Spleen (tissue), 7 donors: ENCODE data around the genes SMPD1, OLFML1 and STK33.

- PRO-cap, 4 experiments, result no peak in any of the 4 experiments
- RAMPAGE, long total RNA, 4 experiments, result no peak in any of the 4 experiments
Observed at GRCh38 chr11:6251720-6252516, 7.7 kb upstream of the CCKBR start.

- PRO-cap, 4 experiments, result no peak in any of the 4 experiments
- RAMPAGE, long total RNA, 4 experiments, result no peak in any of the 4 experiments
Observed at GRCh38 chr11:6295917-6296575, 24.3 kb downstream of the CAVIN3 start.

- PRO-cap, 4 experiments, result peak in 4 of 4 experiments; most common plus-strand start chr11:6390488 (in 4); most common minus-strand start chr11:6390245 (in 2)
- RAMPAGE, long total RNA, 4 experiments, result start-site peak on the plus strand in 4 of 4 experiments, at chr11:6390414-6390502 at its widest, 54 to 172 reads per replicate
Observed at GRCh38 chr11:6389743-6391121, at the start of gene SMPD1. SMPD1 (plus strand) TSS chr11:6390474.

GRCh38 chr11:6402458-6403176 is 12.3 kb downstream of the SMPD1 start:
- PRO-cap, 4 experiments, result peak in 4 of 4 experiments; most common plus-strand start chr11:6403005 (in 4); most common minus-strand start chr11:6402798 (in 2)
- RAMPAGE, long total RNA, 4 experiments, result no peak in any of the 4 experiments

- PRO-cap, 4 experiments, result peak in 4 of 4 experiments; most common plus-strand start chr11:6419396 (in 2); most common minus-strand start chr11:6419506 (in 3)
- RAMPAGE, long total RNA, 4 experiments, result no peak in any of the 4 experiments
Observed at GRCh38 chr11:6419330-6419707, 425 bp upstream of the APBB1 start.

- PRO-cap, 4 experiments, result no peak in any of the 4 experiments
- RAMPAGE, long total RNA, 4 experiments, result no peak in any of the 4 experiments
Observed at GRCh38 chr11:6435530-6436205, 5.1 kb downstream of the HPX start.

- PRO-cap, 4 experiments, result peak in 3 of 4 experiments; most common plus-strand start chr11:6469337 (in 2); most common minus-strand start chr11:6469019 (in 1)
- RAMPAGE, long total RNA, 4 experiments, result no peak in any of the 4 experiments
Observed at GRCh38 chr11:6468874-6469451, 4.8 kb downstream of the TRIM3 start.

- PRO-cap, 4 experiments, result no peak in any of the 4 experiments
- RAMPAGE, long total RNA, 4 experiments, result no peak in any of the 4 experiments
Observed at GRCh38 chr11:6613766-6614824, 2.1 kb upstream of the TAF10 start.

GRCh38 chr11:7019509-7020166 is 508 bp downstream of the ZNF214 start:
- PRO-cap, 4 experiments, result no peak in any of the 4 experiments
- RAMPAGE, long total RNA, 4 experiments, result no peak in any of the 4 experiments

GRCh38 chr11:7485051-7485975 is at the start of gene OLFML1:
OLFML1 (plus strand) TSS chr11:7485506.
- PRO-cap, 4 experiments, result peak in 1 of 4 experiments; most common plus-strand start chr11:7485535 (in 1); most common minus-strand start chr11:7485737 (in 1)
- RAMPAGE, long total RNA, 4 experiments, result start-site peak on the plus strand in 3 of 4 experiments, at chr11:7485470-7485533 at its widest, 21 to 38 reads per replicate

DNA sequence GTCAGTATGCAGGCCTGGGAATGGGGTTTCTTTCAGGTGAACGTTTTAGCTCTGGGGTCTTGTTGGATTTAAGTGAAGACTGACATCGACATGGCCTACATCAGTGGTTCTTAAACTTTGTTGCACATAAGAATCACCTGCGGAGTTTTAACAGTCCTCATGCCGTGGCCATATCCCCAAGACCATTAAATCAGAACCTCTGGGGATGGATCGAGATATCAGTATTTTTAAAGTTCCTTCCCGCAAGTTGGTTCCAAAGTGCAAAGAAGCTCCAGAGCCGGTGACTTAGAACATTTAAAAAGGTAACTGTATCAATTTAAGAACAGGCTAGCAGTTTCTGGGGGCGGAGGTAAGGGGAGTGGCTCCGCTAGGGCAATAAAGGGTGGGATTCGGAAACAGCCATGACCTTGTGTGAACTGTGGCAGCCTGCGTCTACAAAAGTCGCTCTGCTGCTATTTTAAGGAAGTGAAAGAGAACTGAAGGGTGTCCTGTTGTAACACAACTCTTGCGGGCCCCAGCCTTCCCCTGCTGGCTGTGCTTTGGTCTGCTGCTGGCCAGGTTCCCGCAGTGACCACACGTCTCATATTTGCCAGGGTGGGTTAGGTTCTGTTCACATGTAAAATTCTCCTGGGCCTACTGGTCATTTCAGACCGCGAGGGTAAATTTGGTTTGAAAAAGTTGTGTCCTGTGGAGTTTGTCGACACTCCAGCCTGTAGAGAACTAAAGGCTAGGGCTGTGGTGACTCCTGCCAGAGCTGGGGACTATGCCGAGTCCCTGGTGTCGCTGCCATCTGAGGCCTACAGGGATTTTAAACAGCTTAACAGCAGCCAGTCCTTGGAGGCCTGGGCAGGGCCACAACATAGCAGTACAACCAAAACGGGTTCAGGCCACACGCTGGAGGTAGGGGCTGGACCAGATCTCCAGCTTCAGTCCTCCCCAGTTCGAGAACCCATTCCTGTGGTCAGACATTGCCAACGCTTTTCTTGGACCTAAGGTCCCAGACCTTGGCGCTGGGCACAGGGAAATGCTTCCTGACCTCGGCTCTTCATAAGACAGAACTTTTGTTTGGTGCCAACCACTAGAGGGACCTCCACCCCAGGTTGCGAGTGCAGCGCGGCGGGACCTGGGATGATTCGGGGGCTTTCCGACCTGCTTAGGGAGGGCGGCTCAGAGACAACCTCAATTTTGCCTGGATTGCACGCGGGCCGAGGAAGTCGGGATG is 1.2 kb upstream of the PPFIBP2 start:
- PRO-cap, 4 experiments, result peak in 3 of 4 experiments; most common plus-strand start position 517 of the sequence (in 2); most common minus-strand start position 296 of the sequence (in 2)
- RAMPAGE, long total RNA, 4 experiments, result no peak in any of the 4 experiments

DNA sequence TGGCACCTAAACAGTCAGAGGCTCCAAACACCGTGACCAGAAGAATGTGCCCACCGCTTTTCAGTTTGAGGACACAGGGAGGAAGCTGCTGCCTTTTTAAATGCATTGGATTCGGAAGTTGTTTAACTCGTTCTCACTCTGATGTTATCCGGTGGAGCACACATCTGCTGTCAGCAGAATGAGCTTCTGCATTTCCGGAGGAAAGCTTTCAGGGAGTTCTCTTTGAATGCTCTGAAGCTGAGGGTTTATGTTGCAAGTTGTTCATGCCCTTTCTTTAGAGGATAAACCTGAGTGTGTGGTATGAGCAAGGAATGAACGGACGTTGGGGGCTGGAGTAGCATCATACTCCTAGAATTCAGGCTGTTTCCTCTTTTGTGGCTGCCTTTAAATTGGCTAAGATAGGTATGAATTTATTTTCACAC is 64.1 kb downstream of the PPFIBP2 start:
- PRO-cap, 4 experiments, result peak in 3 of 4 experiments; most common plus-strand start position 63 of the sequence (in 1); most common minus-strand start position 67 of the sequence (in 3)
- RAMPAGE, long total RNA, 4 experiments, result no peak in any of the 4 experiments

- PRO-cap, 4 experiments, result peak in 2 of 4 experiments; most common plus-strand start chr11:8206427 (in 2)
- RAMPAGE, long total RNA, 4 experiments, result no peak in any of the 4 experiments
Observed at GRCh38 chr11:8206152-8206668, 37.4 kb upstream of the RIC3 start.

- PRO-cap, 4 experiments, result peak in 3 of 4 experiments; most common plus-strand start chr11:8594359 (in 3); most common minus-strand start chr11:8594135 (in 1)
- RAMPAGE, long total RNA, 4 experiments, result start-site peak on the minus strand in 1 of 4 experiments, at chr11:8594160-8594259 at its widest, 19 reads per replicate
Observed at GRCh38 chr11:8593843-8594814, at the start of gene STK33. STK33 (minus strand) TSS chr11:8594228.

DNA sequence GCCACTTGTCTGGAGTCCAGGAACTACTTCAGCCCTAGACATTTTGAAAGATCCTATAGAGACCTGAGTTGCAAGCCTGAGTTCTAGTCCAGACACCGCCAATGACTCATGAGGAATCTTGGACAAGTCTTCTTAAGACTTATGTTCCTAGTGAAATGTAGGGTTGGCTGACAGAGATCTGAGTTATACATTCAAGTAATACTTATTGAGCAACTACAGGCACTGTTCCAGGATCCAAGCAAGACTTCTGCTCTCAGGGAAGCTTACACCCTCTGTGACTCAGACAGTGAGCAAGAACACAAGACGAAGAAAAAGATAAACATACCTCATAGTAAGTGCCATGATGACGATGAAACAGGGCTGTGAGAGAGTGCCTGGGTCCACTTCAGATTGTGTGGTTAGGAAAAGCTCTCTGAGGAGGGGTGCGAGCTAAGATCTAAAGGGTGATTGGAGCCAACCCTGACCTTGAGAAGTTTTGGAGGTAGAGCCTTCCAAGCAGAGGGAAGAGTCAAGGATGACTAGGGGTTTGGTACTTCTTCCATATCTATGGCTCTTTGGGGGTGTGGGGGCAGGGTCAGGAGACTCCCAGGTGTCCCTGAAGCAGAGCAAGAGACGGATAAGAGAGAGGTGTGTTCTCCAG is 10.3 kb upstream of the STK33 start:
- PRO-cap, 4 experiments, result no peak in any of the 4 experiments
- RAMPAGE, long total RNA, 4 experiments, result no peak in any of the 4 experiments

DNA sequence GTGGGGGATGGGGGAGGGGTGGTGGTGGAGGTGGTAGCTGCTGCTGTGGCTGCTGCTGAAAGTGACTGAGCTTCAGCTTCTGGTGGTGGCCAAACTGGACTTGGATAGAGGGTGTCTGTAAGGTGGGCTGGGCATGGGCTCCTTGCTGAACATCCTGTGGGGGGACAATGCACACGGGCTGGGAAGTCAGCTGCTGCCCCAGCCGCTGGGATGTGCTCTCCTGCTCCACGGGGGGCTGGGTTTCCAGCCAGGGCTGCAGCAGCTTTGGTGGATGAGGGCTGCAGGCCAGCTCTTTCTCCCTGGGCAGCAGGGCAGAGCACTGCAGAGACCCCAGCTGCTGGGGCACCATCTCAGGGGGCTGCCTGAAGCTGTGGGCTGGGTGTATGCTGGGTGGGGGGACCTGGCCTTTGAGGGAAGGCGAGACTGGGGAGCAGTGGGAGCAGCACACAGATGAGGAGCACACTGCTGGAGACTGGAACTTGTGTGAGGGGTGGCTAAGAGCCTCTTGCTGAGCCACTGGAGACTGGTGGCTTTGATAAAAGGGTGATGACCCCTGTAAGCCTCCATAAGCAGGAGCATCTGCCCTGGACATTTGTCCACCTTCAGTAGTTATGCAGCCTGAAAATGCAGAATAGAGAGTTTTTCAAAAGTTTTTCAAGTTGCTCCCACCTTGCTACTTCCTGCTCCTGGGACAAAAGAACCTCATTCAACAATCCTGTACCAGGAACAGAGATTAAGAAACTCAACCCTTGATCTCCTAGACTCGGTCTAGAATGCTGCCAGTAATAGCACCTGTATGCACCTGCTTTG is 41.7 kb downstream of the TRIM66 start:
- PRO-cap, 4 experiments, result no peak in any of the 4 experiments
- RAMPAGE, long total RNA, 4 experiments, result no peak in any of the 4 experiments

- PRO-cap, 4 experiments, result no peak in any of the 4 experiments
- RAMPAGE, long total RNA, 4 experiments, result no peak in any of the 4 experiments
Observed at GRCh38 chr11:8653936-8654797, 28.3 kb downstream of the TRIM66 start.

- PRO-cap, 4 experiments, result no peak in any of the 4 experiments
- RAMPAGE, long total RNA, 4 experiments, result no peak in any of the 4 experiments
Observed at GRCh38 chr11:8660032-8660794, 22.3 kb downstream of the TRIM66 start.

- PRO-cap, 4 experiments, result no peak in any of the 4 experiments
- RAMPAGE, long total RNA, 4 experiments, result no peak in any of the 4 experiments
Observed at GRCh38 chr11:8662692-8663817, 19.4 kb downstream of the TRIM66 start.

DNA sequence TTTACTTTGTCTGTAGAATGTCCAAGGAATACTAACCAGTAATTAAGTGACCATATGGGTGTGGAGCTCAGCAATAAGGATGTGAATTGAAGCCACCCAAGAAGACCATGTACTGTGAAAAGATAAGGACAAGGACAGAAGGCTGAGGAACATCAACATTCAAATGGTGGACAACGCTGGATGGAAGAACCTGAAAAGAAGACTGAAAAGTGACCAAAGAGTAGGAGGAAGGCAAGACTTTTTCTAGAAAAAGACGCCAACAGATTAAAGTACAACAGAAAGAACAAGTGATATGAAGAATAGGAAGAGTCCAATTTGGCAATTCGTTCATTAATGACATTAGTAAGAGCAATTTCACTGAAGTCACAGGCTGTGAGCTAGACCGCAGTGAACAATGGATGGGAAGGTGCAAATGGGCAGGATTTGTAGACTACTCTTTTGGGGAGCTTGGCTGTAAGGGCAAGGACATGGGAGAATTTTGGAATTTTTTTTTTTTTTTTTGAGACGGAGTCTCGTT is 1.8 kb downstream of the TRIM66 start:
- PRO-cap, 4 experiments, result no peak in any of the 4 experiments
- RAMPAGE, long total RNA, 4 experiments, result no peak in any of the 4 experiments